Mesenchymal stem cell of Wharton's jelly (primary cell): ENCODE measurements around a stretch of chr16.

DNA sequence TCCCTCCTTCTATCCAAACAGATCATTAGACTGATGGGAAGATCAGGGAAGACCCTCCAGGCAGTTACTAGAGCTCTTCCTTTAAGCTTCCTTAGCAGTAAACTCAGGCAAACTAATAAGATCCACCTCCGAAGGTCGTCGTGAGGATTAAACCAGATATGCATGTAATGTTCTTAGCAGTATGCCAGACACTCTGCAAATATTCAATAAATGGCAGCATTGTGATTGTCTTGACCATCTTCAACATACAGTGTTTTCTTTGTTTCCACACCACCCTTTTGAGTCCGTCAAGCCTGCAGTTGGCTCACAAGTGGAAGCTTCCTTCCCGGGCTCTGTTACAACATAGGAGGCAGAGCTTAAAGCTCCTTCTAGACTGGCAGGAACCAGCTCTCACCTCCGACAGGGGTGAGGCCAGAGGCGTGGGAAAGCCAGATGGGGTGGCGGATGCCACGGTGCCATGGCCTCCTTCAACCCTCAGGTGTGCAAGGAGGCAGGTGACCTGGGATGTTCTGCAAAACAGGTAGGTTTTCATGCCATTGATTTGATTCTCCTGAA is 138.3 kb downstream of the FOXL1 start:
- CAGE, long polyA plus RNA: no peak

DNA sequence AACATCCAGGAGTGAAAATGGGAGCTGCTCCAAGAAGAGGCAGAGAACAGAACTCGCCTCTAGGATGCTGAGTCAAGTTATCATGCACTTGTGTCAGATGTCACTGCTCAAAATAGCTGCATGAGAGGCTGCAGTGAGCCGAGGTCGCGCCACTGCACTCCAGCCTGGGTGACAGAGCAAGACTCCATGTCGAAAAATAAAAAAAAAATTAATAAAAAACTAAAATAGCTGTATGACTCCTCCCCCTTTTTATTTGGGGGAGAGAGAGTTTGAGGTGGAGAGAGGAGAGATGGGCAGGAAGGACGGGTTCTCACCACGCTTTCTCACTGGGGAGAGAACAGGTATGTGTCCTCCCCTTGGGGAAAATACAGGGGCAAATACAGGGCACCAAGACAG is 148.8 kb downstream of the FOXL1 start:
- CAGE, long polyA plus RNA: no peak

- CAGE, long polyA plus RNA: no peak
Measured at GRCh38 chr16:87178061-87178643, 139.0 kb downstream of the C16orf95 start.

GRCh38 chr16:87328455-87329467 is 11.6 kb upstream of the C16orf95 start:
- CAGE, long polyA plus RNA: no peak

GRCh38 chr16:87342679-87343920 is 25.9 kb upstream of the C16orf95 start:
- CAGE, long polyA plus RNA: no peak

GRCh38 chr16:87384992-87385181 is 1.3 kb upstream of the FBXO31 start:
- CAGE, long polyA plus RNA: no peak

DNA sequence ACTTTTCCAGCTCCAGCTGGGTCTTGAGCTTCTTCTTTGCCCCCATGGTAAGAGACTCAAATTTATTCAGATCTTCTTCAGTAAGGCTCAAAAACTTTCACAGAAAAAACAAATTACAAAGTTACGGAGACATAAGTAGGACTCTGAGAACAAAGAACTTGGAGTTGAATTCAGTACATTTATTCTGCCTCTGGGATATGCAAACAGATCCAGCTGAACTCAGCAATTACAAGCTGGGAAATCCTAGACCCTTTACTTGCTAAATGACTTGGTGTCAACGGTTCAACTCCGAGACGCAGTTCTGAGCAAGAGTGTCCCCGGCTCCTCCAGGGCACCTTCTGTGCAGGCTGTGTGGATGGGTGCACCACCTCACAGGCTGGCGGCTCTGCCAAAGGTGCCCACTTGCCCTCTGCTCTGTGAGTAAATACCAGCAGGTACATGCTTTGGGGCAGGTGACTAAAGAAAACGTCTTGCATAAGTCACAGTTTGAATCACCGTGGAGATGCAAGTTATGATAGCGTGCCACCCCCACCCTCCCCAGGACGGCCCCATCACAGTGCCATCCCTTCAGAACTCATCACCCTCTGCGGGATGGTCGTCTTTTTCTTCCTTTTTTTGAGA is 23.2 kb downstream of the MAP1LC3B start:
- CAGE, long polyA plus RNA: no peak

GRCh38 chr16:87435264-87436033 is 43.3 kb downstream of the MAP1LC3B start:
- CAGE, long polyA plus RNA: no peak

DNA sequence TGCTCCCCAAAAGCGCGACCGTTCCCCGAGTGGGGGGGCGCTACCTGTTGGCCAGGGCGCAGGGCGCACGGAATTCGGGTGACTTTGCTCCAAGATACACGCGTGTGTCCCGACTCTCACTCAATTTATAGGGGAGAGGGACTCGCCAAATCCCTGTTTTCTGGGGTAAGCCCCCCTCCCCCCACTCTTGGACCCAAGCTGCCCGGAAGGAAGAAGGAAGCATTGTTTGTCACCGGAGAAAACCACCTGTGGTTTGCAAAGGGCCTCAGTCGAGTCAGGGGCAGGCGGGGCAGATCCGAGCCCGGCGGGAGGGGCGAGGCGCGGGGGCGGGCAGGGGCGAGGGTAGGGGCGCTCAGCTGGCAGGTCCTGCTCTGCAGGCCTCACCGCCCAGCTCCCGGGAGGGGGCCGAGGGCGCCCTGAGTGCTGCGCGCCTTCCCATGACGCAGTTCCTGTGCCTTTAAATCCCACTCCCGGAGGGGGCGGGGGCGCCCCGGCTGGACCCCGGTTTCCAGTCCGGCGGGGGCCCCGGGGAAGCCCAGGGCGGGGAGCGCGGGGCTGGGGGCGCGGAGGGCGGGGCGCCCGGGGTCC is 448 bp upstream of the JPH3 start:
- CAGE, long polyA plus RNA: no peak

- CAGE, long polyA plus RNA: no peak
Measured at GRCh38 chr16:87614184-87614622, 11.9 kb downstream of the JPH3 start.

GRCh38 chr16:87648184-87648652 is 45.9 kb downstream of the JPH3 start:
- CAGE, long polyA plus RNA: no peak

DNA sequence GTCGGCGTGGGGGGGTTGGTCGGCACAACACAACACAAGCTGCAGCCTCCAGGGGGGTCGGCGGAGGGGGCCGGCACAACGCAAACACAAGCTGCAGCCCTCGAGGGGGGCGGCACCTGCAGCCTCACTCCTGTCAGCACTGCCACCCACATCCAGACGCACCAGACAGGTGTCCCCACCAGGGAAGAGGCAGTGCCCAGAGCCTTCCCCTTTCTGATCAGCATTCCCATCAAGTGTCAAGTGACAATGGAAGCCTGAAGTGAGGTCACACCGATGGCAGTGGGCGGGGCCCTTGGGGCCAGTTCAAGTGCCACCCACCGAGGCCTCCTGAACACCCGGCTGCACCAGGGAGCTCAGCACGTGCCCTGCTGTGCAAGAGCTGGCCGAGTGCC is 59.4 kb downstream of the KLHDC4 start:
- CAGE, long polyA plus RNA: no peak

DNA sequence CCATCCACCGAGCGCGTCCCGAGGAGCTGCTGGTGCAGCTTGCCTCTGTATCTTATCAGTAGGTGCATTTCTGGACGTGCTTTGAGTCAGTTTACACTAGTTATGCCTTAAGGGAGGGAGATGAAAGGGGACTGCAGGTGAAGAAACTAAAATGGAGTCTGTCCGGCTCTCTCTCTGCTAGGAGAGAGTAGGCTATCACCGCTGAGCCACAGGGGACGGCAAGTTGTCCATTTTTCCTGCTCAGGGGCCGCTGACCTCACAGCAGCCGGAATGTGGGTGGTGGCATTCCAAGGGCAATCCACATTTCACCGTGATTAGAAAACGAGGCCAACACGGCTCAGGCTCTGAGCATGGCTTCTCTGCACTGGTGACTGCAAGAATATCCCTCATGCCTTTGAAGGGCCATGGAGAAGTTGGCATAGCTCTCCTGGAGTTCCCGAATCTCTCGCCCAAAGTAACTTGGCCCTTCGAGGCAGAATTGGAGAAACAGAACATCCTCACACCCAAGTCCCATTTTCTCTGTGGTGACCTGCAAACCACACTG is 19.1 kb upstream of the KLHDC4 start:
- CAGE, long polyA plus RNA: no peak

DNA sequence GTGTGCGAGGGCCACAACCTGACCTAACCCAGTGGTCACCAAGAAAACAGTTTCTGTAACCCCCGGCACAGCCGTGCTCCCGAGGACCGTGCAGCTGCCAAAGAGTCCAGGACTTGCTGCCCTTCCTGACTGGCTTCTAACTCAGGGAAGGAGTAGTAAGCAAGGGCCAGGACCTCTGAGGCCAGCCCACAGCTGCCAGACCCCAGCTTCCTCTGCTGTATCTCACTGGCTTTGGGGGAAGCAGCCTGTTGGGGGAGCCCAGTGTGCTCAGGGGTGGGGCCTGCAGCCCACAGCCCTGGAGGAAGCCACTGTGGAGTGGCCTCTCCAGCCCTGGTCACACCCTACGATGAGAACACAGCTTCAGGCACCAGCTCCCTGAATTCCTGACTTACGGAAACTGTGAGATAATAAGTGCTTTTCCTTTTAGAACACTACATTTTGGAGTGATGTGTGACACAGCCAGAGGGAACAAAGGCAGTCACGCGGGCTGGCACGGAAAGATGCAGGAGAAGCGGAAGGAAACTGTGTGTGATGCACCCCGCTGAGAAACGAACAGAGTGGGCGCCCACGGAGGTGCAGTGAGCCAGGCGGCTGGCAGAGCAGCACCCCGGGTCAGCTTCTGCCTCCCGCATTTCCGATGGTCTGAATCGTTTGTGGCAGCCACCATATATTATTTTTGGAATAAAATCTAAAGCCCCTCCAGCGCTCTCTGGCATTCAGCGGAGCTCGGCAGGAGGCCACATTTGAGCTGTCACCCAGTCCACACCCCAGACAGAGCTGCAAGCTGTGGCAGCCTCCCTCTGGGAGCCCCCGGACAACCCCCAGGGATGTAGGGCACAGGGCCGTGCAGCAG is 32.1 kb downstream of the SLC7A5 start:
- CAGE, long polyA plus RNA: no peak

- CAGE, long polyA plus RNA: no peak
Measured at GRCh38 chr16:87838754-87839609, 30.3 kb downstream of the SLC7A5 start.

- CAGE, long polyA plus RNA: no peak
Measured at GRCh38 chr16:87840467-87841471, 28.5 kb downstream of the SLC7A5 start.

GRCh38 chr16:87844886-87845795 is 24.2 kb downstream of the SLC7A5 start:
- CAGE, long polyA plus RNA: no peak

GRCh38 chr16:87847326-87848024 is 21.8 kb downstream of the SLC7A5 start:
- CAGE, long polyA plus RNA: no peak

DNA sequence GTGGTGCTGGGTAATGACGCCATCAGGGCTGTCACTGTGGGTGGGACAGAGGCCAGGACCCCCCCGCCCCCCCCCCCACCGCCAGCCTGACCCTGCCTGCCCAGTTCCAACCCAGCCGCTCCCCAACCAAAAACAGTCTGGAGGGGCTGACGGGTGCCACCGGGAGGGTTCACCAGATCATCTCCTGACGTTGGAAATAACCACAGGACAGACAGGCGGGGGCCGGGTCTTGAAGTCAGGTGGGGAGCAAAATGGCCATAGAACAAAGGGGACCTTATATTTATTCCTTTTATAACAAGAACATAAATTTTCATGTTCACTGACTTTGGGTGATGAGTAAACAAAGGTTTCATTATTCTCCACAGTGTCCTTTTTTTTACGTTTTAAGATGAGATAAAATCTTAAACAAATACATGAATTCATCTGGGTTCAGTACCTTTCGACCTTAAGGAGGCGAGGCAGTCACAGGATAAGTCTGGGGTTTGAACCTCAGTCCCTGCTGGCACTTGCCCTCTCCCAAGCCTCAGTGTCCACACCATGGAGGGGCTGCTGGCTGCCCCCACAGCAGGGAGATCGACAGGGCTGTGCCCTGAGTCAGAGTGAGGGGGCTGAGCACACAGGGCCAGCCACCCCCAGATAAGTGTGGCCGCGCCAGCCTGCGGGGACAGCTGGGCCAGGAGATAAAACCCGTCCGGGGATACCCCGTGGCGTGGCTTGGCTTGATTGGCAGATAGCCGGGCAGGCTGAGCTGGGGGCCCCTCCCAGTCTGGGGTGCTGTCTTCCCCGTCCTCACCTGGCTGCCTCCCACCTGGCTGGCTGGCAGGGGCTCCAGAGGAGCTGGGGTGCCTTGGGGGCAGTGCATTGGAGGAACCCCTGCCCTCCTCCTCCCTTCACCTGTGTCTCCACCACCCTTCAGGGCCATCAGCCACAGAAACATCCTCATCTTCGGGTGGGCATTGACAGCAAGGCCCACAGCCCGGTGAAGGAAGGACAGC is 15.0 kb downstream of the SLC7A5 start:
- CAGE, long polyA plus RNA: no peak

DNA sequence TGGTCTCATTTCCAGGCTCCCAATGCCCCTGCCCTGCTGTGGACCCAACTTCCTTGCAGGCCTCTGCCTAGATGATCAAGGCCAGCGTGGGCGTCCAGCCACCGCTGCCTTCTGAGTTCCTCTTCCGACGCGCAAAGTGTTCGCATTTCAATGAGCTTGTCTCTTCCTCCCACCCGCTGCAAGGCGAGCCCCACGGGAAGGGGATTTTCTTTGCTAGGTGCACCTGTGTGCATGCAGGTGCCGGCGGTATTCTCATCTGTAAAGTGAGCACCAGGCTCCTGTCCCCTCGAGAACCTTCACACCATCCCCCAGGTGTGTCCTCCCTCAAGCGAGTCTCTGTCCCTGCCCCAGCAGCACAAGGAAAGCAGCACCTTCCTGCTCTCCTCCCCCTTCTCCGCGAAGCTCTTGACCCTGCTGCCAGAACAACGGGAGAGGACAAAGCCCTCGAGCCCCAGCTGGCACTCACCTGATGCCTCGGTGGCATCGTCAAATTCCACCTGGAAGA is 10.0 kb downstream of the CA5A start:
- CAGE, long polyA plus RNA: no peak